HT1080 (cell line): ENCODE measurements around a stretch of chr2.

GRCh38 chr2:164749775-164750984 lies 91.4 kb downstream of the COBLL1 start:
RAMPAGE:
- cytosol, long total RNA, result no peak
- long total RNA, result no peak
- nucleus, long total RNA, result no peak

DNA sequence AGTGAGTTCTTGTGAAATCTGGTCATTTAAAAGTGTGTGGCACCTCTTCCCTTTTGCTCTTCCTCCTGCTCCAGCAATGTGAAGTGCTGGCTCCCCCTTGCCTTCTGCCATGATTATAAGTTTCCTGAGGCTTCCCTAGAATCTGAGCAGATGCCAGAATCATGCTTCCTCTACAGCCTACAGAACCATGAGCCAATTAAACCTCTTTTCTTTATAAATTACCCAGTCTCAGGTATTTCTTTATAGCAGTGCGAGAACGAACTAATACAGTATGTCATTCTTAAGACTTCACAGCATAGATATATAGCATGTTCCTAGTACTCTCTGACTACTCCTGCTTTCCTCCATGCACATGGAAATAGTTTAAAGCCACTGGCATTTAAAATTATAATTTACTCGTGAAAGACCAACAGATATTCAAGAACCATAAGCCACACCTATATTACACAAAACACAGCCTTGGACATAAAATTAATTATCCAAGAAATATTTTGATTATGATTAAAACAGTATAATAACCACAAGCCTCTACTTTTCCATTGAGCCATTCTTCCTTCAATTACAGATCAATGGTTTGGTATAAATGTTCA lies 75.1 kb downstream of the COBLL1 start:
RAMPAGE:
- cytosol, long total RNA, result no peak
- long total RNA, result no peak
- nucleus, long total RNA, result no peak

DNA sequence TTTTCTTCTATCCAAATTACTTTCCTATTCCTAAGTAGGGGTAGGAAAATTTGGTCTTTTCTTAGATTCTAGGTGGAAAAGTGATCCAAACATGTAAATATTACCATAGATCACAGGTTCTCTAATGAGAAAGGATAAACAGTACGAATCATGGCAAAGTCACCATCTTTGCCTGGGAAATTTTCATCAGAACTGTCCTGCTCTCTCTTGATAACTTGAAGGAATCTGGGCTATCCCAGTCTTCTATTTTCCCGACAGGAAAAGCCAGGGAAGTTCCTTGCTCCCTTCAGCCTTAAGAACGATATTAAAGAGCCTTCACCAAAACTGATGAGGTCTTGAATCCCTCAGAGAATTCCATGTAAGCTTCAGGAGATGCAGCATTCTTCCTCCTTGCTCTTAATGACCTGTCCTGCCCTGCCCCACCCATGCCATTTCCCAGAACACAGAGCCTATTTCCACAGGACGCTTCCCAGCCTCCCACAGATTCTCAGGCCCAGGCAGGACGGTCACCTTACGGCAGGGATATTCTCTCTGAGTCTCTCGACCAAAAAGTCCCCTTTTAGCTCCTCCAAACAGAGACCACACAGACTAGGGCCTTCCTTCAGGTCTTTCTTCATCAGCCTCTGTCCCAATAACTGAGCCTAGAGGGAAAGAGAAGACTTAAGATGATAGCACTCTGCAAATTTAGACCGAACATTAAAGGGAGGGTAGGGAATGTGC lies 62.3 kb downstream of the COBLL1 start:
RAMPAGE:
- cytosol, long total RNA, result no peak
- long total RNA, result no peak
- nucleus, long total RNA, result no peak

GRCh38 chr2:164786861-164787602 lies 54.6 kb downstream of the COBLL1 start:
RAMPAGE:
- cytosol, long total RNA, result no peak
- long total RNA, result no peak
- nucleus, long total RNA, result no peak

DNA sequence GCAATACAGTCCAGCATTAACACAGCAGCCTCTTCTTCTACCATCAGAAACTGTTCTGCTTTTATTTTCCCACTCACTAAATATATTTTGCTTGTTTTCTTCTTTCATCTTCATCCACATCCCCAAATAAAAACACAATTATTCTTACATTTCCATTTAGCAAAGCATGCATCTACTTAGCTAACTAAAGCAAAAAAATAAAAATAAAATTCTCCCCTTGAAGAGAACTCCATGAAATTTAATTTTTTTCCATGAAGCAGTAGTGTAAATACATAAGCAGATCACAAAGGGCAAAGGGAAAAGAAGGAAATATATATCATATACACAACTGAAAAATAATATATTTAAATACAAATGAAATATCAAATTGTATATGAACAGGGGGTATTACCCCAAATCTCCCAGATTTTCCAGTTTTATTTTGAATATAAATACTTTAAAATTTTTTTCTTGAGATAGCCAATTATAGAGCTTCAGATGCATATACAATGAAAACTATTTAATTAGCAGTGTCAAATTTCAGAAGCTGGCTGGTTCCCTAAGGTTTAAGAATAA lies 12.2 kb downstream of the COBLL1 start:
RAMPAGE:
- cytosol, long total RNA, result no peak
- long total RNA, result no peak
- nucleus, long total RNA, result no peak

DNA sequence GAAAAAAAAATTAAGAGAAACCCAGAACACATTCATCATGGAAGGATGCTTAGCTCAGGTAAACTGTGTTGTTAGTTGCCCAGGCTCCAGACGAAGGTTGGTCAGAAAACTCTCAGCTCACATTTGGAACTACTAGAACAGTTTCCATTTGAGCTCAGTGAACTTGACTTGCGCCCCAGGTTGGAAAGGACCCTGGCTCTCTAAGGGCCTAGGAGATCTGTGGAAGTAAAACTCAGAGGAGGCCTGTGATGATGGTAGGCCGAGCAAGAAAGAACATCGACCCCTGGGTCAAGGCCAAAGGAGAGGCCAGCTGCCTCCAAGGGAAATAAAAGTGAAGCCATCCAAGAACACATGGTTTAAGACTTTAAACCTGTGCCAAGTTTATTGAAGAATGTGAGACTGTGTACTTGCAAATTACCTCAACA lies 40.5 kb upstream of the COBLL1 start:
RAMPAGE:
- cytosol, long total RNA, result no peak
- long total RNA, result no peak
- nucleus, long total RNA, result no peak

RAMPAGE:
- cytosol, long total RNA, result no peak
- long total RNA, result no peak
- nucleus, long total RNA, result no peak
These were observed 45.7 kb upstream of the COBLL1 start for GRCh38 chr2:164887404-164887651.

DNA sequence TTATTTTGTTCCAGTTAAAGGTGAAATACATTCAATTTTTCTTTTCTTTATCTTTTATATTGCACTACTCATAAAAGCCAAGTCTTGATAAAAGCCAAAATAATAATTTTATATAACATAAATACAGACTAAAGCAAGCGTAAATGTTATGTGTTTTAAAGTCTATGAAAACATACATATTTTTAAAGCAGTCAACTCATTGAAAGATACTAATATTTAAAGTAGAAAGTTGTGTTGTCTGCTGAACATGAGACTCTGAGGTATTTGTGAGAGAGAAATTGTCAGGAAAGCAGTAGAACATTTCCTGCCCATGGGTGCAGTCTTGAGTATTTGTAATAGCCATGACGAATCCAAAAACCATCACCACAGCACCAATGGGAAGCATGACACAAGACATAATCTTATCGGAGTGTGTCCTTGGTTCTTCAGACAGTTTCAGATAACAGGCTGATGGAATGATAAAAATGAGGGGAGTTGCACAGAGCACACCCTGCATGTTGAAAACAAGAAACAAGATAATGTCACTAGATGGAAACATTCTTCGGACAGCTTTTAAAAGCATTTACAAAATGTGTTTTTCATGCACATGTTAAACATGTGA lies 56.7 kb upstream of the COBLL1 start:
RAMPAGE:
- cytosol, long total RNA, result no peak
- long total RNA, result no peak
- nucleus, long total RNA, result no peak

GRCh38 chr2:164937777-164938165 lies 17.6 kb downstream of the SLC38A11 start:
RAMPAGE:
- cytosol, long total RNA, result no peak
- long total RNA, result no peak
- nucleus, long total RNA, result no peak

DNA sequence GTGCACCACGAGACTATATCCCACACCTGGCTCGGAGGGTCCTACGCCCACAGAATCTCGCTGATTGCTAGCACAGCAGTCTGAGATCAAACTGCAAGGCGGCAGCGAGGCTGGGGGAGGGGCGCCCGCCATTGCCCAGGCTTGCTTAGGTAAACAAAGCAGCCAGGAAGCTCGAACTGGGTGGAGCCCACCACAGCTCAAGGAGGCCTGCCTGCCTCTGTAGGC lies 16.7 kb downstream of the CSRNP3 start:
RAMPAGE:
- cytosol, long total RNA, result no peak
- long total RNA, result no peak
- nucleus, long total RNA, result no peak

DNA sequence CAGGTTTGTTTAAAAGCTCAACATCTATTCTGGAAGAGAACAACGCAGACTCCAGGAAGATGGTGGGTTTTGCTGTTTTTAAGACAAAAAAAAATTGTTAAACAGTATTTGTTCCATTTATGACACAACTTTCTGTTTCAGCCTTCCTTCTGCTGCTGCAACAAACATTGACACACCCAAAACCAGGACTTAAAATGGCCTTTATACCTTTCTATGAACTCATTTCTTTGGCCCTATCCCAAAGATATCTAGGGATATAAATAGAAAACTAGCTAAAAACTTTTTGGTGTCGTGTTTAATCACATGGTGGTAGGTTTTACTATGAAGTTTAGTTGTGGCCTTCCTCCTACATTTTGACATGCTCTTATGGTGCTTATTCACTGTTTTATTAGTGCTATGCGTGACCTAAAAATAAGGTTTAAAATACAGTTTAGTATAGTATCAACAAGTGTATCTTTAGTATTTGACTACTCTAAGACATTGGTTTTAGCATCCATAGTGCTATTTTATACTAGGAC lies 1.0 kb upstream of the GALNT3 start:
RAMPAGE:
- cytosol, long total RNA, result no peak
- long total RNA, result no peak
- nucleus, long total RNA, result no peak

GRCh38 chr2:167438065-167438604 lies 145.3 kb downstream of the B3GALT1 start:
RAMPAGE:
- cytosol, long total RNA, result no peak
- long total RNA, result no peak
- nucleus, long total RNA, result no peak

GRCh38 chr2:168082189-168082970 lies 165.0 kb downstream of the STK39 start:
RAMPAGE:
- cytosol, long total RNA, result no peak
- long total RNA, result no peak
- nucleus, long total RNA, result no peak

RAMPAGE:
- cytosol, long total RNA, result no peak
- long total RNA, result no peak
- nucleus, long total RNA, result no peak
These were observed 6.5 kb downstream of the STK39 start for GRCh38 chr2:168240894-168241367.

DNA sequence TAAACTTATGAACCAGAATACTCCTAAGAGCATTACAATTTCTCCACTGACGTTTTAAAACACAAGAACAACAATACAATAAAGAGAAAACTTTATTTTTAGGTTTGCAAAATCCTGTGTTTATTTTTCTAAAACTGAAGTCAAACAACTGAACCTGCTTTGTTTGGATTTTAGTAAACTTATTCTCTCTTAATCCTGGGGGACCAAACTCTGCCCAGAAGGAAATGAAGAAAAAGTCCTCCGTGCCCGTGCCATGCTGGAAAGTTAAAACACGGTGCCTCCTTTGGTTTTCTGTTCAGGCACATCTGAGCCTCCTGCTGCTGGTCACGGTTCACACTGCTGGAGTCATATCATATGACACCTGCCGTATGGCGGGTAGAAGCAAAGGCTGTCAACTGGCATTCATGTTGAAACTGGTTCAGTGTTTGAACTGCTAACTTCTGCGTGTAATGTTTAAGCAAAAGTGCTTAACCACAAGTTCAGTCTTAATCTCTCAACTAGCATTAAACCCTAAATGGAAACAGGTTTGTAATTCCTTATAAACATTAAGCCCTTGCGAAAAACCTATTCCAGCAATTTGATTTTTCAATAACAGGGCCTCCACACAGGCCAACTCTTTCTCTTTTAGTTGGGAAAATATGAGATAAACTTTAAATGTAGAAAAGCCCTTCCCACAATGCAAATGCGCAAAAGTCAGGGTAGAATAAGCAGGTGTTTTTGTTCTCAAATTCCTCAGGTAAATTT lies 3.1 kb downstream of the STK39 start:
RAMPAGE:
- cytosol, long total RNA, result no peak
- long total RNA, result no peak
- nucleus, long total RNA, result no peak

DNA sequence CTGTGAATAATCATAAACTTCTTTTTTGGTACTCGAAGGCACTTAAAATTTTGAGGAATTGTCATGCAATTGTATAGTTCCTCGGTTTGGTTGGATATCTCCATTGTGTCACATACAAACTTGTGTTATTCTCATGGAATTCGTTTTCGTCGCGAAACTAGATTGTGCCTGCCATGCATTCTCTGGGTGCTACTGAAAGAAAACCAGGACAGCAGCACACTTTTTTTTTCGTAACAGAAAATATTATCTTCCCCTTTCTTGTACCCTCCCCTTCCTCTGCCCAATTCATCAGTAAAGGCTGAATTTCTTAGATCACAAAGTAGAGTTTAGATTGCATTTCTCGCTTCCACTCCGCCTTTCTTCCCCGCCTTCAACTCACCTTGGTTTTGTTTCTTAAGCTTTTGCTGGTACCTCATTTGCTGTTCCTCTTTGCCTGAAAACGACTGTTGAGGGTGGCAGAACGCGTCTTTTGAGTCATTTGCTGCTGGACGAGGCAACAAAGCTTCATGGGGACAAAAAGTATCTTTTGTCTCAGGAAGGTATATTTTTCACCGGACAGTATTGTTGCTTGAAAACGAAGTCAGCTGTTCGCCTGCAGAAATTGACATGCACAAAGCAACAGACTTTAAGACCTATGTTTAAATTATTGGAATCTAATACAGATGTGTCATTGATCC lies 1.4 kb downstream of the CERS6 start:
RAMPAGE:
- cytosol, long total RNA, result no peak
- long total RNA, result no peak
- nucleus, long total RNA, result no peak

DNA sequence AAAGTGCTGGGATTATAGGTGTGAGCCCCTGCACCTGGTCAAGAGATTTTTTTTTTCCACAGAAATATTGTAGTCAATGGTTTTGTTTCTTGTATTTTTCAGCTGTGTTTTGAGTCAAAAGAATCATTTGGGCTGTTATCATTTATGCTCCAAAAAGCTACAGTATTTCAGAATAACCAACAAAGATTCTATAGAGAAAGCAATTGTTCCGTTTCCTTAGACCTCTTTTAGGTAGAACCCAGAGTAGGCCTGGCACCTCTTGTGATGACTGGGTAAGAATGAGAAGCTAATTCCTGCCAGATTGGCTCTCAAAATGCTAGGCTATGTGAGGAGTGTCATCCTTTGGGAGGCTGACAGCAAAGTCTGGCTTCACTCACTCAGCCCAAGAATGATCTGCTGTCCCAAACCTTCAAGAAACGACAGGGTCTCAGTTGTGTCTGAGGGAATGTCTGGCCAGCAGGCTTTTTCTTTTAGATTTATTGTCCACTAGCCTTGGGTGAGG lies 4.4 kb downstream of the CERS6 start:
RAMPAGE:
- cytosol, long total RNA, result no peak
- long total RNA, result no peak
- nucleus, long total RNA, result no peak

GRCh38 chr2:168642528-168643126 lies 159.8 kb upstream of the NOSTRIN start:
RAMPAGE:
- cytosol, long total RNA, result no peak
- long total RNA, result no peak
- nucleus, long total RNA, result no peak

RAMPAGE:
- cytosol, long total RNA, result no peak
- long total RNA, result no peak
- nucleus, long total RNA, result no peak
These were observed 158.5 kb upstream of the NOSTRIN start for GRCh38 chr2:168643830-168644477.

DNA sequence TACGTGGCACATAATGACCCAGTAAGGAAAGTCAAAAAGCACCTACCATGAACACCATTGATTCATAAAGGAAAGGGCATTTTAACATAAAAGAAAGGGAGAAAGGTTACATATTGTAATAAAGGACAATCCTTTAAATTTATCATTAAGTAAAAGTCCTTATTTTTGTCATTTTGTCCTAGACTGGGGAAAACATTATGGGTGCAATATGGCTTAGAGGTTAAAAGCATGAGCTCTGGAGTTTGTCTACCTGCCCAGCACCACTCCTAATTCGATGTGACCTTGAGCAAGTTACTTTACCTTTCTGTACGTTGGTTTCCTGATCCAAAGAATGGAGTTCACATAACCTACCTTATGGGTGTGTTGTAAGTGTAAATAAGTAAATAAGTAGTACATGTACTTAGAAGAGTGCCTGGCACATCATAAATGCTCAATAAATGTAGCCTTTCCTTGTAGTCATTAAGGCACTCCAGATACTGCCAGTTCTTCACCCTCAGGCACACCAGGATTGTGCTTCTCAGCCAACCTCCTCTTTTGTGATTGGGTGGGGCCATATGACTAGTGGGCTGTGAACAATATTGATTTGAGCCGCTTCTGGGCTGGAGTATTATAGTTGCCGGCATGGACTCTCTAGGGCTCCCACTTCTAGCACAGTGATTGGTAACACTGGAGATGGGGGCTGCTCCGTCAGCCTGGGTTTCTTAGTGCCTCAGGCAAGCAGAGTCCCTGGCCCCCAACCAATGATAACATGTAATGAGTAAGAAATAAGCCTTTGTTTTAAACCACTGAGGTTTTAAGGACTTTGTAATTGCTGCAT lies 101.8 kb upstream of the NOSTRIN start:
RAMPAGE:
- cytosol, long total RNA, result no peak
- long total RNA, result no peak
- nucleus, long total RNA, result no peak